GM12878 (cell line): ENCODE measurements around a stretch of chr6.

- RAMPAGE, long total RNA = no peak
- RRBS, 2 experiments = no CpG with 5 or more reads among the region's 4 CpGs
CAGE:
- cytosol, long polyA minus RNA = no peak
- cytosol, long polyA plus RNA = no peak
- long polyA plus RNA = no peak
- nucleolus, long total RNA = no peak
- nucleus, long polyA plus RNA = no peak
- nucleus, long total RNA = no peak
These were observed 107.5 kb downstream of the ZFAND3 start for GRCh38 chr6:37926913-37927545.

GRCh38 chr6:37940407-37940888 is 120.9 kb downstream of the ZFAND3 start:
- RAMPAGE, long total RNA = no peak
- RRBS, 2 experiments = no CpG with 5 or more reads among the region's 1 CpG
CAGE:
- cytosol, long polyA minus RNA = no peak
- cytosol, long polyA plus RNA = no peak
- long polyA plus RNA = no peak
- nucleolus, long total RNA = no peak
- nucleus, long polyA plus RNA = no peak
- nucleus, long total RNA = no peak

DNA sequence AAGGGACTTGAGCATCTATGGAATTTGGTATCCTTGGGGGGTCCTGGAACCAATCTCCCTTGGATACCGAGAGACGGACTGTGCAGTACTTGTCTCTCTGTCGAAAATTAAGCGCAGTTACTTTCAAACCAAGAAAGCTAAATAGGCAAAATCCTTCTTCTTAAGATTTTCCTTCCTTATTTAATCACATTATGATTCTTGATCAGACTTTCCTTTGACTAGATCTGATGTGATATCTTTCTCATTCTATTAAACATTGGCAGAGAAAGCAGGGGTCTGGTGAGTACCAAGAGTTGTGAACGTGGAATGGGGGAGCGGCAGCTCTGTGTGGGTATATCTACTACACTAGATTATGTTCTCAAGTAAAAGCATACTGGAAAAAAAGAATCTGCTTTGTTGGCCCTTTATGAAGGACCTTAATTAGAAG is 292.4 kb downstream of the ZFAND3 start:
- RAMPAGE, long total RNA = no peak
- RRBS, 2 experiments = no CpG with 5 or more reads among the region's 6 CpGs
CAGE:
- cytosol, long polyA minus RNA = no peak
- cytosol, long polyA plus RNA = no peak
- long polyA plus RNA = no peak
- nucleolus, long total RNA = no peak
- nucleus, long polyA plus RNA = no peak
- nucleus, long total RNA = no peak

- RAMPAGE, long total RNA = no peak
- RRBS, 2 experiments = no CpG with 5 or more reads among the region's 1 CpG
CAGE:
- cytosol, long polyA minus RNA = no peak
- cytosol, long polyA plus RNA = no peak
- long polyA plus RNA = no peak
- nucleolus, long total RNA = no peak
- nucleus, long polyA plus RNA = no peak
- nucleus, long total RNA = no peak
These were observed 76.6 kb downstream of the DNAH8 start for GRCh38 chr6:38791717-38792133.

- RAMPAGE, long total RNA = no peak
- RRBS, 2 experiments = no CpG with 5 or more reads among the region's 9 CpGs
CAGE:
- cytosol, long polyA minus RNA = no peak
- cytosol, long polyA plus RNA = no peak
- long polyA plus RNA = no peak
- nucleolus, long total RNA = no peak
- nucleus, long polyA plus RNA = no peak
- nucleus, long total RNA = no peak
These were observed 54.9 kb upstream of the SAYSD1 start for GRCh38 chr6:39169626-39170505.

DNA sequence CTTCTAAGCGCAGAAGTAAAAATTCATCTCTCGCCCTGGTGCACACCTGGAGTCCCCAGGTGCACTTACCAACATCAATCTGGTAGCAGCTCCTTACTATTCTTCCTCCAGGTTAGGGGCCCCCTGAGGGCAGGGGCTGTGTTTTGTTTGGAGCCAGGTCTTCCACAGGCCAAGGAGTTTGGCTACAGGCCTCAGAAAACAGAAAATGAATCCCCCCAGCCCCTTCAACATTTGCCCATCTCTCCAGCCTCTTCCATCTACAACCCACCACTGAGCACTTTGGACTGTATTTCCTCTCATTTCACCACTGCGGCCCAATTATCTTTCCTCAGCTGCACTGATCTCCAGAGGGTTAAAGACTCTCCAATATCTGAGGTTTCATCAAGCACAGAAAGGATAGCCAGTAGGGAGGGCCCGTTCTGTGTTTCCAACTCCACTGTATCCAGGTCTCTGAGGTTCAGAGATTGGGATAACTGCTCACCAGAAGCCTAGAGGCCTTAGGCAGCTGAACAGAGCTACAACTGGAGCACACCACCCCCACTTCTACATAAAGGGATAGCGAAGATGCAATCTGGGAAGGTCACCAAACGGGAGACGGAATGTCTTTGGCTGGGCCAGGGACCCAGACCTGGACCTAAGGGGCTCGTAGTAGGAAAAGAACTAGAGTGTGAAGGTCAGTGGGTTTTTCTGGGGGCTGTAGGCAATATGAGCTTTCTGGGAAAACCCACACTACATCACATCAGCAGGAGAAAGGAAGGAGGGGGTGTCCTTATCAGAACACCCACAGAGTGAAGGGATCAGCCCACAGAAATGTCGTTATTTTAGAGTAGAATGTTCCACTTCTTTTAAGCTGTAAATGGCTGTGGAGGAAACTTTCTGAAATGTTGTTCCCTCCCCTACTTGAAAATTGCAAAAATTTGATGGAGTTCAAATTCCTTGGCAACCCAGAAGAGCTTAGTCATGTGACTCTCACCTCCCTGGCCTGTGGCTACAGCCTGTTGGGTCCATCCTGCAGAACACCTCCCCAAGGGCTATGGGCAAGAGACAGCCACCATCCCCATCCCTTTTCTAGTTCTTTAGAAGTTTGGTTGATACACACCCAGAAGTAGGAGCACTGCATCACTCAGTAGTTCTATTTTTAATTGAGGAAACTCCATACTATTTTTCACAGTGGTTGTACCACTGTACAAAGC is 7.3 kb downstream of the KCNK5 start:
- RAMPAGE, long total RNA = no peak
- RRBS, 2 experiments = no CpG with 5 or more reads among the region's 9 CpGs
CAGE:
- cytosol, long polyA minus RNA = no peak
- cytosol, long polyA plus RNA = no peak
- long polyA plus RNA = no peak
- nucleolus, long total RNA = no peak
- nucleus, long polyA plus RNA = no peak
- nucleus, long total RNA = no peak

- RAMPAGE, long total RNA = no peak
- RRBS, 2 experiments = no CpG with 5 or more reads among the region's 4 CpGs
CAGE:
- cytosol, long polyA minus RNA = no peak
- cytosol, long polyA plus RNA = no peak
- long polyA plus RNA = no peak
- nucleolus, long total RNA = no peak
- nucleus, long polyA plus RNA = no peak
- nucleus, long total RNA = no peak
These were observed 13.8 kb upstream of the KCNK16 start for GRCh38 chr6:39336209-39336724.

DNA sequence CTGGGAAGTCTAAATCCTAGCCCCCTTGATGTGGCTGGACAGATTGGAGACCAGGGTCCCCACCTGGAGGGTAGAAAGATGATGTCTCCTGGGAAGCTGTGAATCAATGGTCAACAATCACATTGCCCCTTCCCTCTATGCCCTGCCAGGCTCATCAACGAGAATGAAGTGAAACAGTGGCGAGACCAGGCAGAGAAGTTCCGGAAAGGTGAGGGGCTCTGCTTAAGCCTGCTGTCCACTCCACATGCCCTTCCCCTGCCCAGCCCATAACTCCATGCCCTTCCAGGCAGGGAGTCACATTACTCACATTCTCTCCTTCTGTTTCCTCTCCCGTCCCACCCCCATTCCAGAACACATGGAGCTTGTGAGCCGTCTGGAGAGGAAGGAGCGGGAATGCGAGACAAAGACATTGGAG is 56.2 kb downstream of the MOCS1 start:
- RAMPAGE, long total RNA = no peak
- RRBS, 2 experiments = no CpG with 5 or more reads among the region's 7 CpGs
CAGE:
- cytosol, long polyA minus RNA = no peak
- cytosol, long polyA plus RNA = no peak
- long polyA plus RNA = no peak
- nucleolus, long total RNA = no peak
- nucleus, long polyA plus RNA = no peak
- nucleus, long total RNA = no peak

DNA sequence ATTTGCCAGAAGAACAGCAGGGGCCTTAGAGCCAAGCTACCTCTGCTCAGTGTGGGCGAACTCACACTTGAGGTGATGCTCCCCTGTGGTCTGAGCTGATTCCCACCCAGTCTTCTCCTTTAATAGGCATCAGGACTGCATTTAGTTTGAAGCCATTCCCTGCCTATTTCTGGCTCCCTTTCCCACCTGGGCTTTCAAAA is 182.3 kb upstream of the MOCS1 start:
- RAMPAGE, long total RNA = no peak
- RRBS, 2 experiments = no CpG with 5 or more reads among the region's 1 CpG
CAGE:
- cytosol, long polyA minus RNA = no peak
- cytosol, long polyA plus RNA = no peak
- long polyA plus RNA = no peak
- nucleolus, long total RNA = no peak
- nucleus, long polyA plus RNA = no peak
- nucleus, long total RNA = no peak

GRCh38 chr6:40477621-40478370 is 109.4 kb downstream of the LRFN2 start:
- RAMPAGE, long total RNA = no peak
- RRBS, 2 experiments = no CpG with 5 or more reads among the region's 15 CpGs
CAGE:
- cytosol, long polyA minus RNA = no peak
- cytosol, long polyA plus RNA = no peak
- long polyA plus RNA = no peak
- nucleolus, long total RNA = no peak
- nucleus, long polyA plus RNA = no peak
- nucleus, long total RNA = no peak

- RAMPAGE, long total RNA = no peak
- RRBS, 2 experiments = no CpG with 5 or more reads among the region's 4 CpGs
CAGE:
- cytosol, long polyA minus RNA = no peak
- cytosol, long polyA plus RNA = no peak
- long polyA plus RNA = no peak
- nucleolus, long total RNA = no peak
- nucleus, long polyA plus RNA = no peak
- nucleus, long total RNA = no peak
These were observed 41.6 kb downstream of the UNC5CL start for GRCh38 chr6:40997272-40997969.

DNA sequence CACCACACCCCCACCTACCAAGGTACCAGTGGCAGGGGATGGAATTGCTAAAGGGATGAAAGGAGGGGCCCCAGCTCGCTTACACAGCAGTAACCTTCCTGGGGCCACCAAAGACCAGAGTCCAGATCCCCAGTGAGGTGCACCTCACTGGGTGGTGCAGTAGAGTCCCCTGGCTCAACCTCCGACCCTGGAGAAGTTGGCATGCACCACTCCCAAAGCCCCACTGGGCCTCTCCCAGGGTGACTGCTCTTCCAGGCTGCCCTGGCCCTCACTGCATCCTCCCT is 821 bp downstream of the UNC5CL start:
- RAMPAGE, long total RNA = no peak
- RRBS, 2 experiments = no CpG with 5 or more reads among the region's 2 CpGs
CAGE:
- cytosol, long polyA minus RNA = no peak
- cytosol, long polyA plus RNA = no peak
- long polyA plus RNA = no peak
- nucleolus, long total RNA = no peak
- nucleus, long polyA plus RNA = no peak
- nucleus, long total RNA = no peak

DNA sequence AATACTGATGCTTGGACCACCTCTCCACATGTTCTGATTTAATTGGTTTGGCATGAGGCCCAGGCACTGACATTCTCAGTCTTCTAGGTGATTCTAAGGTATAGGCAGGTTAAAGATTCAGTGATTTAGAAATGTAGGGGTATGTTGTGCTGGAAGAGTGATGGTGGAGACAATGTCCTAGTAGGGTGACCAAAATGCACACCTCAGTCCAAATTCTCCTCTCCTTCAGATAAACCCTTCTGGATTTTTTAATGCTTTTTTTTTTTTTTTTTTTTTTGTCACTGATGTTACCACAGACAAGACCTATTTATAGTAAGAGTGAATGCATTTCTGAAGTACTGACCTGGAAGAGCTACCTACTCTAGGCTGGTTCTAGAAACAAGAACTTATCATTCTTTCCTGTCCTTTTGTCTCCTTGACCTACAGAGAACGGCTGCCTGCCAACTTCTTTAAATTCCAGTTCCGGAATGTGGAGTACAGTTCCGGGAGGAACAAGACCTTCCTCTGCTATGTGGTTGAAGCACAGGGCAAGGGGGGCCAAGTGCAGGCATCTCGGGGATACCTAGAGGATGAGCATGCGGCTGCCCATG is 8.0 kb downstream of the APOBEC2 start:
- RAMPAGE, long total RNA = no peak
- RRBS, 2 experiments = no CpG with 5 or more reads among the region's 5 CpGs
CAGE:
- cytosol, long polyA minus RNA = no peak
- cytosol, long polyA plus RNA = no peak
- long polyA plus RNA = no peak
- nucleolus, long total RNA = no peak
- nucleus, long polyA plus RNA = no peak
- nucleus, long total RNA = no peak

DNA sequence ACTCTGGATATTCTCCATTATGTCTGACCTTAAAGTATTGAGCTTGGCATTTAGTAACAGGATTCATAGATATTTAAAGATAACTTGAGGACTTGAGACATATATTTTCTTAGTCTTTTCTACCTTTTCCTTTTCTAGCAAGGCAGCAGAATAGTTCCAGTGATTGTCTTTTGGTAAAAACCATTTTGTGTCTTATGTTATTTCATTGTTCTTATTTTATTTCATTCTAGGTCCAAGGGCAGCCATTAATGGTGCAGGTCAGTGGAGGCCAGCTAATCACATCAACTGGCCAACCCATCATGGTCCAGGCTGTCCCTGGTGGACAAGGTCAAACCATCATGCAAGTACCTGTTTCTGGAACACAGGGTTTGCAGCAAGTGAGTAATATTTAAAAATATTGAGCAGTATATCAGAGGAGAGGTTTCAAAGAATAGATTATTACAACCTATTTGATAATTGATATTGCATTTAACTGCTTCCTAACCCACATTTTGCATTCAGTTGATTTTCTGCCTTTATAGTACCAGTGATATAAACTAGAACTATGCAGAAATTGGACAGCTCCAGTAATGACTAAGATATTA is 11.1 kb downstream of the NFYA start:
- RAMPAGE, long total RNA = no peak
CAGE:
- cytosol, long polyA minus RNA = no peak
- cytosol, long polyA plus RNA = no peak
- long polyA plus RNA = no peak
- nucleolus, long total RNA = no peak
- nucleus, long polyA plus RNA = no peak
- nucleus, long total RNA = no peak

- RAMPAGE, long total RNA = no peak
- RRBS, 2 experiments = no CpG with 5 or more reads among the region's 5 CpGs
CAGE:
- cytosol, long polyA minus RNA = no peak
- cytosol, long polyA plus RNA = no peak
- long polyA plus RNA = no peak
- nucleolus, long total RNA = no peak
- nucleus, long polyA plus RNA = no peak
- nucleus, long total RNA = no peak
These were observed 16.7 kb downstream of the NFYA start for GRCh38 chr6:41089491-41089852.

DNA sequence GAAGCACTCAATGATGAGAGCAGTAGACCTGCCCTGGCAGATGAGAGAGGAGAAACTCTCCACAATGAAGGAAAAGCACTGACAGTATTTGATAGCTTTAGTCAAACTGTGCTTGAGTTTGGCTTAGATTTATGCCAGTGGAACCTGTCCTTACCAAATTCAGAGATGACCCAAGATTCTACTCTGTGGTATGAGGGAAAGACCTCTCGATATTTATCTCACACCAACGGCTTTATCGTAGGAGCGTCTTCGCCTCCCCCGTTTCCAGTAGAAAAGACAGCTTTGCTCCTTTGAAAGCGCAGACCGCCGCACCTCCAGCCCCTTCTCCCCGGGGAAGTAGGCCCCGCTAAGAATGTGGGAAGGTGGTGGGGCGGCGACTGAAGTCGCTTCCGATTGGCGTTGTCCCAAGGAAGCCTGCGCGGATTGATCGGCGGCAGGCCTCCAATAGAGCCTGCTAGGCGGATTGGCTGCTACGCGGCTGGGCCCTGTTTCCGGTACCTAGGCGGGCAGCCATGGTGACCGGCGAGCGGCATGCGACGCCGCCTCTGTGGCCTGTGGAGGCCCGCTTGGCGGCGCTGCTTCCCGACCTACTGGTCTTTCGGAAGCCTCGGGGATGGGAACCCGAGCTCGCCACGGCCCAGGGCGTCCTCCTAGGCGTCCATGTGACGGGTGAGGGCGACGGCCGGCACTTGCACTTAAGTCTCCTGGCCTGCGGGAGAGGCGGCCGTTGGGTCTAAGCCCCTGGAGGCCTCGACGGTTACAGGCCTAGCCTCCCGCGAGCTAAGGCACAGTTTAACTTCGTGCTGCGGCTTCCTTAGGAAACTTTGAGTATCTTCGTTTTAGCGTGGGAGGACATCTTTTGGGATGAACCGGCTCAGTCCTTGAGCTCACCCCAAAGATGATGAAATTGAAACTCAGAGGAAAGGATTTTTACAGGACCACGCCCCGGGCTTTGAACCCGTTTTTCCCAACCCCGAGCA is 28.0 kb downstream of the NFYA start:
- RAMPAGE, long total RNA = no peak
- RRBS, 2 experiments = 98% methylated on average over 3 of the region's 62 CpGs; no CpG with 5 or more reads in 1 of the 2 experiments
CAGE:
- cytosol, long polyA minus RNA = no peak
- cytosol, long polyA plus RNA = no peak
- long polyA plus RNA = no peak
- nucleolus, long total RNA = no peak
- nucleus, long polyA plus RNA = no peak
- nucleus, long total RNA = no peak

GRCh38 chr6:41182451-41183030 is 18.4 kb downstream of the TREML2 start:
- RAMPAGE, long total RNA = no peak
- RRBS, 2 experiments = no CpG with 5 or more reads among the region's 4 CpGs
CAGE:
- cytosol, long polyA minus RNA = no peak
- cytosol, long polyA plus RNA = no peak
- long polyA plus RNA = no peak
- nucleolus, long total RNA = no peak
- nucleus, long polyA plus RNA = no peak
- nucleus, long total RNA = no peak

DNA sequence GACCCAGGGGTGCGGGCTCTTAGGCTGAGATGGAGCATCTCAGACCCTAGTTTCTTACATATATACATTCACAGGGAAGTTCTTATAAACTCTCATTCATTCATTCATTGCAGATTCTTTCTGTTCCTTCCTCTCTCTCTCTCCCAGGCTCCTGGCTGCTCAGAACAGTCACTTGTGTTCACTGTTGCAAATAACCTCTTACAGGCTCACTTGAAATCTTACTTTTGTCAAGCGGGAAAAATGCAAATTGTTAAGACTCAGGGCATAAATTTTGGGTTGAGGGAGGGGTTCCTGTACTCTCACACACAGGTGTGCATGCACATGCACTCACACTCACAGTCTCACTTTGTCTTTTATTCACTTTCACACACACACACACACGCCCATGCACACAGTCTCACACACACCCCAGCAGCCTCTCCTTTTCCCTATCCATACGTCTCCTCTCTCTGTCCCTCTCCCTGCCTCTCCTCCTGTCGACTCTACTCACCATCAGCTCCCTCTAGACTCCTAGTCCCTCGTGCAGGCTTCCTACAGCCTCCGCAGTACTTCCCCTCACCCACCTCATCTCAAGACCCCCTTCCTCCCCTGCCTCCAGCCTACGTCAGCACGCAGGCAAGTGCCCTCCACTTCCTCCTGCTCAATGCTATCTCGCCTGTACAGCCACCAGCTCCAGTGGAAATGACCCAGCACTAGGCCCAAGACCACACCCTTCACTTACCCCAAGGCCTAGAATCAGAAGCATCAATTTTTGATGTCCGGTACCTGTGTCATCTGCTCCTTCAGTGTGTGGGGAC is 670 bp upstream of the TREML2 start:
- RAMPAGE, long total RNA = no peak
- RRBS, 2 experiments = no CpG with 5 or more reads among the region's 11 CpGs
CAGE:
- cytosol, long polyA minus RNA = no peak
- cytosol, long polyA plus RNA = no peak
- long polyA plus RNA = no peak
- nucleolus, long total RNA = no peak
- nucleus, long polyA plus RNA = no peak
- nucleus, long total RNA = no peak

DNA sequence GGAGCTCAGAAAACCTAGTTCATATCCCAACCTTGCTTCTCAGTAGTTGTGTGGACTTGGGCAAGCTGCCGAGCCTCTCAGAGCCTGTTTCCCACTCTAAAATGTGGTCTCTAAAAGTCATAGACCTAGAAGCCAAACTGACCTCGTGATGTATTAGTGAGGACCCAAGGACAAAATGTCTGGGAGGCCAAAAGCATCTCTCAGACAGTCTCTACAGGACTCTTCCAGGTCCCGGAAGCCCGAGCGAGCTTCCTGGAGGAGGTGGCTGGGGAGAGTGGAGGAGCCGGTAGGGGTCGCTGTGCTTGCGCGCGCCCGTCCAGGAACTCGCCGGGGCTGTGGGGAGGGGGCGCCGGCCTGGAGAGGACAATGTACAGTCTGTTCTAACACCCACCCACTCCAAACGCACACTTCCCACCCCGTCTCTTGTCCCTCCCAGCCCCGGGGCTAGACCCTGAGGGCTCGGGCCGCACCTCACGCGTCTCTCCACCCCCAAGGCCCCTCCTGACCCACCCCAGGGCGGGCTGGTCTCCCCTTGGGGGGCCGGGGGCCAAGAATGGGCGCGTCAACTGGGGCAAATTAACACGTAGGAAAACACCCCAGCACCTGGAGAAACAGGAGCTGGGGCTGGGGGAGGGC is 103.4 kb upstream of the FOXP4 start:
- RAMPAGE, long total RNA = no peak
- RRBS, 2 experiments = 20 to 38% methylated on average over 13 to 18 of the region's 27 CpGs
CAGE:
- cytosol, long polyA minus RNA = no peak
- cytosol, long polyA plus RNA = no peak
- long polyA plus RNA = no peak
- nucleolus, long total RNA = no peak
- nucleus, long polyA plus RNA = no peak
- nucleus, long total RNA = no peak

- RAMPAGE, long total RNA = no peak
- RRBS, 2 experiments = 12 to 15% methylated on average over 13 to 21 of the region's 65 CpGs
CAGE:
- cytosol, long polyA minus RNA = no peak
- cytosol, long polyA plus RNA = no peak
- long polyA plus RNA = no peak
- nucleolus, long total RNA = no peak
- nucleus, long polyA plus RNA = no peak
- nucleus, long total RNA = no peak
These were observed 75.6 kb upstream of the FOXP4 start for GRCh38 chr6:41470338-41471227.